Ascending aorta (tissue), 1 donor: ENCODE results near the gene PTGES.

GRCh38 chr9:129010600-129011089 lies 17.5 kb downstream of the SH3GLB2 start:
- PRO-cap, result no peak

GRCh38 chr9:129028441-129028656 lies 218 bp upstream of the SH3GLB2 start:
- PRO-cap, result bidirectional peak, plus-strand start at chr9:129028554, minus-strand start at chr9:129028311

- PRO-cap, result bidirectional peak, plus-strand start at chr9:129143284, minus-strand start at chr9:129143171
Observed at GRCh38 chr9:129142878-129143983, 32.0 kb downstream of the PTPA start.

DNA sequence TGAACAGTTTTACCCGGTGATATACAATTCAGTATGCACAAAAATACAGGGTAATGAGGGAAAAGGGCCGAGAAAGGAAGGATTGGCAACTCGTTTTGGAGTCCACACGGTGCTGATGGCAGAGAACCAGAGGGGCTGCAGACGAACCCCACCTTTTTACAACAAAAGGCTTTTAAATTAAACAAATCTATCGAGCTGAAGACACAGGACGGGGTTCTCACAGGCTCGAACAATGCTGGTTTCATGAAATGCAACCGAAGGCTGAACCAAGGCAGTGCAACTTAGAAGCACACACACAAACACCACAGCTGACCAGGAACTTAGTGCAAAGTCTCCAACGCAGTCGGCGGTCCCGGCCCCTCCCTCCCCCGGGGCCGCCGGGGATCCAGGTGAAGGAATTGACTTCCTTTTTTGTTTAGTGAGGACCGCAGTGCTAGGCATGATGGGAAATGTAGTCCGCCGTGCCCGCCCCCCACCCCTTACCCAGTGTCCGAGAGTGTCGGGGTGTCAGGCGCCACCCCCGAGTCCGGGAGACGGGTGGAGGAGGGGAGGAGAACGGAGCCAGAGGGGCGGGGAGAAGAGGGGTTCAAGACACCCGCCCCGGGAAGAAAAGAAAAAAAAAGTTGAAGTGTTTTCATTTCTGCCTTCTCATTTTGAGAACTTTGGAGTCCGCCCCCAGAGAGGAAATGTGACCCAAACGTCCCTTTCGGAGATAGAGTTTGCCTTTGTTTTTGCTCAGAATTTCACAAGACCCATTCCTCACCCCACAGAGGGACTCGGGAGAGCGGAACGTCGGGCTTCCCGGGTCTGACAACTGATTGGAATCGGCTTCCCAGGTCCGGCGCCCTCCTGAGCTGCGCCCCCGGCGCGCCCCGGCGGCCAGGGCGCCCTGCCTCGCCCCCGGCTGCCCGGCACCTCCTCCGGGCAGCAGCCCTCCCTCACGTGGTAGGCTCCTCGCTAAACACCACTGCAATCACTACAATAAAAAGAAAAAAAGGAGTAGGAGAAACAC lies 2.2 kb downstream of the IER5L start:
- PRO-cap, result bidirectional peak, plus-strand start at position 531 of the sequence, minus-strand start at position 365 of the sequence; unidirectional peak, plus-strand start at position 769 of the sequence

DNA sequence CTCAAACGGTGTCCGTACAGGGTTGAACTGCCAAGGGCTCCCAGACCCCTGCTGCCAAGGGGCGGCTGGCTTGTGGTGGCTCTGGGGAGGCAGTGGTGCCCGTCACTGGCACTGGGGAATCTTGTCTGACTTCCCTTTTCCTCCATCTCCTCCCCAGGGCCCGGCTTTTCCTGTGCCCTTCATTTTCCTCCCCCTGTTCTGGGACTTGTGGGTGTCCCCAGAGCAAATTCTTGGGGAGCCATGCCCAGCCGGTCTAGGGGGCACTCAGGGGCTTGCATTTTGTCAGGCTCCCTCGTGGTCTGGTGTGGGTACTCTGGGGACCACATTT lies 105.1 kb upstream of the IER5L start:
- PRO-cap, result no peak

DNA sequence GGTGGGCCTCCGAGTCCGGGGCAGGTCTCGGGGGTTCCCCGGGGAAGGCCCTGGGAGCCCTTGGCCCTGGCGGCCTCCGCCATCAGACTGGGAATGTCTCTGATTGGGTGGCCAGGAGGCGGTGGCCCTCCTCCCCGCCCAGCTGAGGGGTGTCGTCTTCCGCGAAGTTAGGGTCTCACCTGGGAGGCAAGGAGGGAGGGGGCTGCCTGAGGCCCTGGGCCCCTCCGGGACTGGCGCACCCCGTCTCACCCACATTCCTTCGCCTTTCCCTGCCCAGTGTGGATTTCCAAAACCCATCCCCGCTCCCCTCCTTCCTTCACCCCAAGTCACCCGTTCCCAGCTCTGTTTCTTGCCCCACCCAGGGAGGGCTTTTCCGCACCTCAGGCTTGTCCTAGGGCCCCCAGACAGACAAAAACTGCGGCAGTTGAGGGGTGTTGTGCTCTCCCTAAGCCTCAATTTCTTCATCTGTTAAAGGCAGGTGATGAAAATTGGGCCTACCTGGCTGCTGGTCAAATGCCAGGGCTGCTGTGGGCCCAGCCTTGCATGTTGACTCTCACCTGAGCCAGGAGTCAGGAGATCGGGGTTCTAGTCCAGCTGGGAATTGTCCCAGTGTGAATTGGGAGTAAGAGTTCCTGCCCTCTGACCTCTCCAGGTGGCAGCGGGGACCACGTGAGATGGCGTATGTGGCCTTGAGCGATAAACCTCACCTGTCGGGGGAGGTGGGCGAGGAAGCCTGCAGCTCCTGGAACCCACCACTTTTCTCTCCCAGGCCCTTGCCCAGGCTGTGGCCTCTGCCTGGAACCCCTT lies 143.3 kb upstream of the IER5L start:
- PRO-cap, result no peak

- PRO-cap, result no peak
Observed at GRCh38 chr9:129432683-129433304, 188.1 kb downstream of the C9orf50 start.

DNA sequence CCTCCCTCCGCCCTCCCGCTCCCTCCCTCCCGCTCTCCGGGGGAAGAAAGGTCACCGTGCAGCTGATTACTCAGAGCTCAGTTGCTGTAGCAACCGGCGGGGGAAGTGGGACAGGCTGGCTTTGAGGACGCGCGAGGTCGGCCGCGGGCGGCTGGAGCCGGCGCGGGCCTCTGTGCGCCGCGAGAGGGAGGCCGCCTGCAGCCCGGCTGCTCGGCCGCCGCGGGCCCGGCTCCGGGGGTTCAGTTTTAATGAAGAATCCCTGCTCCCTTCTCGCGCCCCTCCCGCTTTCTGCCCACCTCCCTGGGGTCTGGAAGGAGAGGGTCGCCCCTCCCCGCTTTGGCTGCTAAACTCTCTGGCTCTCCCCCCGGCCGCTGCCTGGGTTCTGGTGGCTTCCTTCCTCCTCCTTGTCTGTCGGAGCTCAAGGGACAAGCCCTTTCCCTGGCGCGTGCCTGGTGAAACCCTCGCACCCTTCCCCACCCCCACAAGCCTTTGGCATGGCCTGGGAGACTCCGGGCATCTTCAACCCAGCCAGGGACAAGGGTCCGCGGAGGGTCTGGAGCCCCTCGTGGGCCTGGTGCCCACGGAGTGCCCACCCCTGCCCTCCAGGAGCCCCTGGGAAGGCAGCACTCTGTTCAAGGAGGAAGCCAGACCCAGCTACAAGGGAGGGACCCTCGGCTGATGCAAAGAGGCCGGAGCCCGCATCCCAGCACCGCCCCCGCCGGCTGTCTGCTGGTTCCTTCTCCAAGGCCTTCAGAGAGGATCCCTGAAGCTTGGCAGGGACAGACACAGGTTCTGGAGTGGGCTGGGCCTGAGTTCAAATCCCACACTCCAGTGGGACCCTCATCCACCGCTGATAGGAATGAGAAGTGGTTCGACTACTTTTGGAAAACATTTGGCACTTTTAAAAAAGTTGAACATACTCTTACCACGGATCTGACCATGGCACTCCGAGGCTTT lies 160.2 kb downstream of the C9orf50 start:
- PRO-cap, result bidirectional peak, plus-strand start at position 182 of the sequence, minus-strand start outside the sequence; unidirectional peak, minus-strand start at position 728 of the sequence

GRCh38 chr9:129473628-129474394 lies 147.1 kb downstream of the C9orf50 start:
- PRO-cap, result bidirectional peak, plus-strand start at chr9:129474015, minus-strand start at chr9:129473881

DNA sequence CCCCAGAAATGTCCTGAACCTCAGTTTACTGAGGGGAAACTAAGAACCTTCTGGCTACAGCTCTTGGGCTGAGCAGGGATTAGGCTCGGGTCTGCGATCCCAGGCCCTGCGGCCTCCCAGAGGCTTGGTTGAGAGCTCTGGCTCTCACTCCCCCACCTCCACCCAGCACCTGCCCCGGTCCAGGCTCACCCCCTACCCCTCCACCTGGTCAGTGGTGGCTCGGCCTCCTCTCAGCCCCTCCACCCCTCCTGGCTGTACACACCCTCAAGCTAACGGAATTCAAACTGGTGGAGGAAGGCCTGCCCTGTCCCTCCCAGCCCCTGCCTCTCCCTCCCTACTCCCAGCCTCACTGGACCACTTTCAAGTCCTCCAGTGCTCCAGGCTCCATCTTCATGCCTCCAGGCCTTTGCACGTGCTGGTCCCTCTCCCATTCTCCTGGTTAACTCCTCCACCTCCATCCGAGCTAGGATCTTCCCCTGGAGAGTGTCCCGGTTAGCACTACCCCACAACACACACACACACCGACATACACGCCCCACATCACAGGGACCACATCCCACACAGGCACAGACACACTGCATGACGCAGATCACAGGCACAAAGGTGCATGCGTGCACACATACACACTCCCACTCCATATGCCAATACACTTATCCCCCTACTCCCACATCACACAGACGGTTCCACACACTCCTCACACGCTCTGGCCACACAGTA lies 130.9 kb downstream of the C9orf50 start:
- PRO-cap, result no peak

- PRO-cap, result no peak
Observed at GRCh38 chr9:129504806-129505832, 115.8 kb downstream of the C9orf50 start.

DNA sequence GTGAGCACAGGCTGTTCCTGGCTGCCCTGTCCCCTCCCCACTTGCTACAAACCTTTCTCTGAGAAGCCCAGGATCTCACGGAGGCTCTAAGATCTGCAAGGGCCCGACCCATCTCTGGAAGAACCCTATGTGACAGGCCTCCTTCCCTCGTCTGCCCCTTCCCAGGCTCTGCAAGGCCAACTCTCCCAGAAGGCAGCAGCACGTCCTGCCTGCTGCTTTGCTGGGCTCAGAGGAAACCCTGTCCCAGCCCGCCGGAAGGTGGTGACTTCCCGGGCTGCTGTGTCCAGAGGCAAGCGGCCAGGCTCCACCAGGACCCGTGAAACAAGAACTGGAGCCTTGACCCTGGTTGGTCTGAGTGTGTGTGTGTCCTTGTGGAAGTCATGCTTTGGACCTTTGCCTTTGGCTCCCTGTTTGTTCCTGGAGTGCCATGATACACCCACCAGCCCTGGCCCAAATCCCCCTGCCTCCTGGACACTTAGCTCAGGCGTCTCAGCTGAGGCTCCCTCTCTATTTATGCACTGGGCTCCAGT lies 72.4 kb downstream of the C9orf50 start:
- PRO-cap, result no peak

DNA sequence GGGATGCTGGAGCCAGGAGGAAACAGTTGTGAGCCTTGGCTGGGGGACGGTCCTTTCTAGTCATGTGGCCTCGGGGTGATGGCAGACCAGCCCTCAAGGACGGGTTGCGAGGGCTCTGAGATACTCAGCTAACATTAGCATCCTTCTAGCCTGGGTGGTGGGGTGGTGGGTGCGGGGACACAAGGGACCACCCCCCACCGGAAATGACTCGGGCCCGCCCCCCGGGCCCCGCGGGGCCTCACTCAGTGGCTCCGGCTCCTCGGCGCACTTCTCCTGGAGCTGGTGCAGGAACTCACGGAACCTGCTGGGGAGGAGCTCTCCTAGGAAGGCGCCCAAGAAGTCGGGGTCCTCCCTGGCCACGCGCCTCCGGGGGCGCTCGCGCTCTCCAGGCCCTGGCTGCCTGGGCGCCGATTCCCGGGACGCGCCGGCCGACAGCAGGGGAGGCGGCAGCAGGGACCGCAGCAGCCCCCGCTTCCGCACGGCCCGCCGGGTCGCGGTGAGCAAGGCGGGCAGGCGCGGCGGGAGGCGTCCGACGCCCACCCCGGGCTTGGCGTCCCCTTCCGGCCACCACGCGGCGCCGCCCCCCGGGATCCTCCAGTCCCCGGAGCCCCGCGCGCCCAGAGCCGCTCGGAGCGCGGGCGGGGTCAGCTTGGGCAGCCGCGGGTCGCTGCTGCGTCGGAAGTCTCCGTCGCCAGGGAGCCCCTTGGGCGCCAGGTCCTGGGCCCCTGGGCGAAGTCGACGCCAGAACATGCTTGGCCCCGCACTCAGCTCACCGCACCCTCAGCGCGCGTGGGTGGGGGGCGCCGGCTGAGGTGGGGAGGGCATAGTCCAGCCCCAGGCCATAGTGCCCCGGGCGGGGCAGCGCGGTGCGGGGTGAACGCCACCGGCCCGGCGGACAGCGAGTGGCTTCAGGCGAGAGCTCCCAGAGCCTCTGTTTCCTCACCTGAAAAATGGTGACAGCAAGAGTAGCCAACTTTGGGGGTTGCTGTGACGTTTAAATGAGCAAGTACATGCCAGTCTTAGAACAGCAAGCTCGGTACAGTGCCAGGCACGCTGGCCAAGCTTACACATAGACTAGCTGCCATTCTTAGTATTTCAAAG lies 726 bp downstream of the C9orf50 start:
- PRO-cap, result no peak

- PRO-cap, result bidirectional peak, plus-strand start at chr9:129669321, minus-strand start at chr9:129669331
Observed at GRCh38 chr9:129669007-129669557, 3.6 kb downstream of the PRRX2 start.

DNA sequence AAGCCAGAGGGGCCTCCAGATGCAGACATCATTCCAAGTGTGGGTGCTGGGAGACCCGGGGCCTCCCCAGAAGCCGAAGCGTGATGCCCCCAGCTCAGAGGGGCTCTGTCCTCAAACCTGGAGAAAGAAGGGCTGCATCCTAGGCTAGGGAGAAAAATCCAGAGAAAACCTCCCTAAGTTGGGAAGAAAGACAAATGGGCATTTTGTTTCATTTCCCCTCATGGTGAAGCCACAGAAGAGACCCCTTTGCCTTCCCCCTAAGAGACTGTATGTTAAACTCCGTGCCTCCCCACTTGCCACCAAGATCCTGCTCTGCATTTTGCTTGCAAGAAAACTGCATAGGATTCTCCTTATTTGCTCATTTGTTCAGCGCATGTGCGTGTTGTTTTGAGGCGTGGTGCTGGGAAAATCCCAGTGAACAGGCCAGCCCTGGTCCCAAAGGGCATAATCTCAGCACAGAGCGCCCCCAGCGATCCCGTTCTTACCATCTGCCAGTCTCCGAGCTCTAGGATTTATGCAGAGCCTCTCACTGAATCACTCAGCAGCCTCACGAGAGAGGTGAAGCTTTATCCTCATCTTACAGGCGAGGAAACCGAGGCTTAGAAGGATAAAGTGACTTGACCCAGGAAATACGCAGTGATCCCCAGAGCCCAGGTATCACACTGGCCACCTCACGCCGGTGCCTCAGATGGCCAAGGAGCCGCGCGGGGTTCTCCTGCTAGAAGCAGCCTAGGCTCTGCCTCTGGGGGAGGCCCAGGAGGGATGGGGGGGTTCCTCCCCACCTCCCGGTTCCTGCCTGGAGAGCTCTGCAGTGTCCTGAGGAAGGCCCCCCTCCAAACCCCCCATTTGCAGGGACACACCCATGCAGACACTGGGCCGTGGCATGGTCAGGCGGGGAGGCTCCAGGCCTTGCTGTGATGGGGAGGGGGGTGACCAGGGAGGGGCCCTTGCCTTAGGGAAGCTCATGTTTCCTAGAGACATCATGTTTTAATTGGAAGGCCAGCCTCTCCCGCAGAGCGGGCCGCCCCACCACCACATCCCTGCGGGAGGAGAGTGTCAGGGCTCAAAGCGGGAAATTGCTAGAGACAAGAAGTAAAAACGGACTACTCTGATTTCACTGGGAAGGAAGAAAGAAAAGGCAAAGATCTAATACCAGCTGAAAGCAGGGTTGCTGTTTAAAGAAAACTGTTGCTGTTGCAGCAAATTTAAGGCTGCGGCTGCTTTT lies 11.7 kb downstream of the PRRX2 start:
- PRO-cap, result no peak

DNA sequence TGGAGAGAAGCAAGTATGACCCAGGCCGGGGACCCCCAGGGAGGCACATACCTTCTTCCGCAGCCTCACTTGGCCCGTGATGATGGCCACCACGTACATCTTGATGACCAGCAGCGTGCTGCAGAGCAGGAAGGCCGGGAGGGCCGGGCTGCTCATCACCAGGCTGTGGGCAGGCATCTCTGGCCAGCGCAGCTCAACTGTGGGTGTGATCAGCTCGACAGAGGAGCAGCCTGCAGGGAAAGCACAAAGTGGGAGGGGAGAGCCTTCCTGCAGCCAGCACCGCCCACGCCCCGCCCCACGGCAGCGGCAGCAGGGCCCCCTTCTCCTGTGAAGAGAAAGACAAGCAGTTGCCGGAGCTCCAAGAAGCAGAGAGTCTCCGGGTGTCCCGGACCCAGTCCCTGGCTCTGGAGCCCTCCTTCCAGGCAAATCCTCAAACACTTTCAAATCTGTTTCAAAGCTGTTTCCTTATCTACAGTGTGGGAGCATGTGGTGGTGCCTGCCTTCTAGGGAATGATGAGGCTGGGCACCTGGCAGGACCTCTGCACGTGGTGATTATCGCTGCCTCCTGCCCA lies at the start of gene PTGES:
PTGES (minus strand) TSS at position 207 of the 572 bp plus-strand sequence.
- PRO-cap, result no peak

- PRO-cap, result no peak
Observed at GRCh38 chr9:129763150-129763558, 10.3 kb upstream of the PTGES start.

DNA sequence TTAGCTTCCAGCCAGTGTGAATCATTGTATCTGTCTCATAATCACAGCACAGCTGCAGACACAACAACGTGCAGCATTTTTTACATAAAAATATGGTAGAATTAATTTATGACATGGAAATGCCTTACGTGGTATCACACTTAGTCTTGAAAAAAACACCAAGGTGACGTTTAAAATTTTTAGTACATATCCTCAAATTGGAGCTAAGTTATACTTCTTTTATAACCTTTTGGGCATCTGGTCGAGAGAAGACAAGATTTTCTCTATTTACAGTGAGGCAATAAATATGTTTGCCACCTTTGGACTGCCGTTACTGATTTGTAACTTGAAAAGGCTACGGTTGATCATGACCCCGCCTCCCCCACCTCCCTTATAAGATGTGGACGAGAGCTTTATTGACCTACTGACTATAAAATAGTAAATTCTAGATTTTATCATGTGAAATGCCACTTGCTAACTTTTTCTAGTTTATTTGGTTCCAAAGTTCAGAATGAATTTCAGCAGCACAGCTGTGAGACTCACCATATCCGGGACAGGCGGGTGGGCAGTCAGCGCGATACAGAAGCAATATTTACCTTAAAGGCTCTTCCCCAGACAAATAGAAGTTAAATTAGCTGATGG lies 8.1 kb downstream of the TOR1B start:
- PRO-cap, result no peak

- PRO-cap, result no peak
Observed at GRCh38 chr9:129930521-129931243, 95.4 kb downstream of the USP20 start.

DNA sequence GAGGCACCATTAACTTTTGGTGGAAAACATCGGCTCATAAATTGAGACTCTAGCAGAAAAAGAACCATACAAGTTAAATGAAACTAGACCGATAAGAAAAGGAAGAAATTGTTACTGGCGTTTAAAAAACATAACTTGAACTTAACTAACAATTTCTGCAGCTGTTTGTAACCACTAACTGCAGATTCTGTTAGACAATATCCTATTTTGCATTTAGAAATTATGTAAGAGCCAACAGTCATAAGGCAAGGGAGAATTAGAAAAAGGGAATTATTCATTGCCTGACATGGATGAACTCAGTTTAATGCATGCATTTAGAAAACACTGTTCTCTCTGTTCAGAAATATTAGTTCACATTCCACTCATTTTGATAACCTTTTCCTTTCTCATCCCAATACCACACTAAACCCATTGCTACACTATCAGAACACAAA lies 96.4 kb downstream of the FNBP1 start:
- PRO-cap, result no peak